Measurements from ENCODE around the genes MALT1 and PMAIP1.

- RRBS = no CpG with 5 or more reads among the region's 11 CpGs
Observed at GRCh38 chr18:58669721-58670261, 1.5 kb upstream of the MALT1 start.

GRCh38 chr18:58670787-58671874, at the start of gene MALT1:
MALT1 (plus strand) TSS chr18:58671465.
- RRBS = 1% methylated on average over 46 of the region's 104 CpGs

GRCh38 chr18:58781349-58781919, 83.2 kb upstream of the ZNF532 start:
- RRBS = no CpG with 5 or more reads among the region's 13 CpGs

DNA sequence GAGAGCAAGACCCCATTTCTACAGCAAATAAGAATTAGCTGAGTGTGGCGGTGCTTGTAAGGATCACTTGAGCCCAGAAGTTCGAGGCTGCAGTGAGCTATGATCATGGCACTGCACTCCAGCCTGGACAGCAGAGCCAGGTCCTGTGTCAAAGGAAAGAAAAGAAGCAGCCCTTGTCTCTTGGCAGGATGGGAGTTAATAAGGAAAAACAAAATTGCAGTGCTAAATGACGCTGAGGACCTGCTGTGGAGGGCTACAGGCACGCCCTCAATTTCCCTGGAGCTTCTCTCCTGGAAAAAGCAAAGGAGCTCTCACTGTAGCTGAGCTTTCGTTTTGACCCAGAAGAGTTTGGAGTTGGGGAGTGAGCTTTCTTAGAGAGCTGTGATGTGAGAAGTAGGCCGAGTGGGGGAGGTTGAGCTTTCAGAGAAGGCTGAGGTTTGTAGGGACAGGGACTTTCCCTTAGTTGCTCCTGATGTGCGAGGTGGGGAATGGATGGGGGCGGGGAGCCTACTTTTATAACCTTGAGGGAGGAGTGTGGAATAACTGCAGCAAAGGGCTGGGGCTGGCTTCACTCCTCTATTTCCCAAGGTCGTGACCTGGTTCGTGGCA, 47.0 kb downstream of the ZNF532 start:
- RRBS = no CpG with 5 or more reads among the region's 10 CpGs

GRCh38 chr18:58953412-58954057, 88.9 kb downstream of the ZNF532 start:
- RRBS = no CpG with 5 or more reads among the region's 3 CpGs

- RRBS = no CpG with 5 or more reads among the region's 11 CpGs
Observed at GRCh38 chr18:59881652-59882846, 17.7 kb upstream of the PMAIP1 start.

GRCh38 chr18:59899194-59900110, at the start of gene PMAIP1:
PMAIP1 (plus strand) TSS chr18:59899996.
- RRBS = under 1% methylated on average over 9 of the region's 67 CpGs

- RRBS = no CpG with 5 or more reads among the region's 4 CpGs
Observed at GRCh38 chr18:59961170-59961648, 61.4 kb downstream of the PMAIP1 start.

DNA sequence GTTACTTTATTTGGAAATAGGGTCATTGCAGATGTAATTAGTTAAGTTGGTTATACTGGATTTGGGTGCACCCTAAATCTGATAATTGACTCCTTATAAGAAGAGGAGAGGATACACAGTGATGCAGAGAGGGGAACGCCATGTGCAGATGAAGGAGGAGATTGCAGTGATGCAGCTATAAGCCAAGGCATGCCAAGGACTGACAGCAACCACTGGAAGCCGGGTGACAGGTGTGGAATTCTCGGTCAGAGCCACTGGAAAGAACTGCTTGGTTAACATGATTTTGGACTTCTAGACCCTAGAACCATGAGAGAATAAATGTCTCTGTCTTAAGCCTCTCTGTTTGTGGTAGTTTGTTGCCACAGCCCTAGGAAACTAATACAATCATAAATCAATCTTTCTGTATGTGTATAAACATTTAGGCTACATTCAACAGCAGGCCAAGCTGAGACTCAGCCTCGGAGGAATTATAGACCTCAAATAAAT, 403.2 kb upstream of the CDH20 start:
- RRBS = no CpG with 5 or more reads among the region's 4 CpGs

DNA sequence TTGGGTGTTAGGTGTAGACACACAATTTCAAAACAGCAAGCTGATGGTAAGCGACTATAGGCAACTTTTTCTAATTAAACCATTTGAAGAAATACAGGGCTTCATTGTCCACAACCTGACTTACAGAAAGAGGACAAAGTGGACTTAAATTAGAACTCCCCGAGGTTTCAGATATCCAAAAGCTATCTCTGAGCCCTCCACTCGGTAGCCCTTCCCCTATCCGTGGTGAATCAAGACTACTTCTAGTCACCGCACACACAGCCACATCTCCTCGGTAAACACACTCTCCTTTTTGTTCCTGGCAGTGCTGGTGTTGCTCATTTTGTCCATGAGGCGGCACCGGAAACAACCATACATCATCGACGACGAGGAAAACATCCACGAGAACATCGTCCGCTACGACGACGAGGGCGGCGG, 220.7 kb downstream of the CDH20 start:
- RRBS = no CpG with 5 or more reads among the region's 19 CpGs

DNA sequence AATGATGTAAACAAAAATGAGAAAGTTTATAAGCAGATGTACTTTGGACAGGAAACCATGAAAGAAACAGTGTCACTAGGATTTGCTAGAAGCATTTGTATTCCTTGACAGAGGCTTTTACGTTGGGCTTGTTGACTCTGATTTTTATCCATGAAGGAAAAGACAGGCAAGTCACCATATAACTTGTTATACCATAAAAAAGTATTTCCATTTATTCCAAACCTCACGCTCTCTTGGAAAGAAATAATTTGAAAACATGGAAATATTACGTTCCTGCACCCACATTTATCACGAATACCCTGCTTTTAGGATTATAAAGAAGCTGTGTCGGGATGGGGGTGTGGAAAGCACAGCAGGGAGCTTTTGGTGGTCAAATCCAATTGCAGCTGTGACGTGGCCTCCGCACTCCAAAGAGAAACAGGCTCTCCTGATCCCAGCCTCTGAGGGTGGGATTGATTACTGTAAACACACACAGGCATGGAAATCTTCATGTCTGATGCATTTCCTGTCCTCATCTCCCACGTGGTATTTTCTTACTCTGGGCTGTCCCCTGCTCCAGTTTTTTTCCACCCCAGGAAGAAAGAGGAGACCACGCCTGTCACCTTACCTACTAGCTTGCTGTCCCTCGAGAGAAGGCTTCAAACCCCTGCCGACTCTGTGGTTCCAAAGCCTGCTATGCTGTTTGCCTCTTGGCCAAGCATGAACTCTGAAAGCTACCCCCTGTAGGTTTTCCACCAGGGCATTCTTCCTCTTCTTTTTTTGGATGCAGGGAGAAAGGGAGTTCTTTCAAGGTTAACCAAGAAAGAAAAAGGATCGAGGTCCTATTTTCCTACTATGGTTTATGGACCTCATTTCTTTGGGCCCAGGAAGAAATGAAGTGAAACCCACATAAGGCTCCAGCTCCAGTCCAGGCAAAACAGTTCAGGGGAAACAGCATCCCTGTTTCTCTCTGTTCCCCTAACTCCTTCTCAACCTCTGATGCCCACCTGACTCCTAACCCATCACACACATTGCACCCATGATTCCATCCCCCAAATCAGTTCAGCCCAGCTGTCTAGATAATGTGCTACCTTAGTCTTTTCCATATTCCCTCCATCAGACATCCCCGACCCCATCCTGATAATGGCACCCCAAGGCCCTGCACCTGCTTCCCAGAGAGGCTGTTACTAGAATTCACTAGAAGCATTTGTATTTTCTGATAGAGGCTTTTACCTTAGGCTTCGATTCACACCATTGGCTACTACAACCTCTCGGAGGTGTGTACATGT, 22.5 kb downstream of the RNF152 start:
- RRBS = no CpG with 5 or more reads among the region's 15 CpGs

DNA sequence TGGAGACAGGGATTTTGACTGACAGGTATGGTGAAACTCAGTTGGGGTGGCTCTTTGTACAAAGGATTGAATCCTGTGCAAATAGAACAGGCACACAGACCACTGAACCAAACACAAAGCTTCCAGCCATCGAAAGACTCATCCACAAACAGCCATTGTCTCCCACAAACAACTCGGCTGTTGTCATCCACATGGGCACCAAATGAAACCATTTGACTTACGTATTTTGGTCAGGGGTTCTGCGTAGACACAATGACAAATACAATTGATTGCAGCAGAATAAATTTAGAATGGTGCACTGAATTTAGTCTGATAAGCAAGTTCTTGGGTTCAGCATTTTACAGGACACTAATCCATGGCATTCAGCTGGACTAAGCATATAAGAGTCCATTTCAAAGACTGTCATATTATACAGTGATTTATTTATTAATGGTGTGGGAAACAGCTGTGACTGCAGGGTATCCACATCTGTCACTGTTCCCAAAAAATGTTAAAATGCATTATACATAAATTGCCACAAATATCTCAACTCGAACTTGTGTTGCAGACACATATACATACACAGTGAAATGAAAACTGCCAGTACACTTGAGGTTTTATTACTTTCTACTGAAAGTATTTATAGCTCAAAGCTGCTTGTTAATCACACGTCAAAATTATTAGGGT, 15.7 kb downstream of the RNF152 start:
- RRBS = no CpG with 5 or more reads among the region's 6 CpGs

DNA sequence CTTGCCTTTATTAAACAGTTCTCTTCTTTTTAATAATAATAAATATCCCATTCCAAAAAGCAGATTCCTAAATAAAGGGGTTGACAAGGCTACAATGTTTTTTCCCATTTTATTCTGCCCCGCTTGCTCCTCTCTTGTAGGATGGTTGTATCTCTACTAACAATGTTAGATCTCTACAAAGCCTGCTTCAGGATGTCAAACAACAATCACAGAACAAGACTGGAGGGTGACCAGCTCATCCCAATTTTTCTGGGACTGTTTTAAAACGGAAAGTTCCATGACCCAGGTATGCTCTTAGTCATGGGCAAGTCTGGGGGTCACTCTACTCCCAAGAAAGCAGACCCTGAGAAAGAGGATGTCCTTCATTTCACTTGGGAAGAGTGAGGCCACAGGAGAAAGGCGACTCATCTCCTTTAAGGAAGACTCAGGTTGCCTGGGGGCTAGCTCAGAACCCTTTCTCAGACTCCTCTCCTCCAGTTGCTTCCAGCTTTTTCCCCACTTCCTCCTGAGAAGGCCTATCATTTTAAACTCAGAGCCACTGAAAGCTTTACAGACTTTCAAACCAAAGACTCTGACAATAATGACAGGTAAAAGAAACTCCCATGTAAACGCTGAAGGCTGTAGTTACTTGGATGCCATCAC, 9.3 kb downstream of the RNF152 start:
- RRBS = no CpG with 5 or more reads among the region's 4 CpGs

DNA sequence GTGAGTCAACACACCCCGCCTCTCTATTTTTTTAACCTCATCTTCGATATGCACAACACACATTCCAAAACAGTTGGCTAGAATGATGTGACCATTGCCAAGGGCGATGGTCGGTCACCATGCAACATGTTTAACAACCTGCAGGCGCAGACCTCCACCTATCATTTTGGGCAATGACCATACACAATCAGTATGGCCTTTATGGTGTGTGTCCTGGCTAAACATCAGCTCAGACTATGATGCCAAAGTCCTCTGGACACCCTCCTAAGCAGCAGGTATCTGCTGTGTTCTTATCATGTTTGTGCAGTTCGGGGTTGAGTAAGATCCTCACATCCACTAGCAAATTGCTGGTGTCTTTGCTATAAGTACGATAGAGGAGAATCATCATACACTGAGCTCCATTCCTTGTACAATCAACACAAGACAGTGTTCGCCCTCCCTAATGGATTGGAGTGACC, 7.8 kb upstream of the RNF152 start:
- RRBS = no CpG with 5 or more reads among the region's 8 CpGs

DNA sequence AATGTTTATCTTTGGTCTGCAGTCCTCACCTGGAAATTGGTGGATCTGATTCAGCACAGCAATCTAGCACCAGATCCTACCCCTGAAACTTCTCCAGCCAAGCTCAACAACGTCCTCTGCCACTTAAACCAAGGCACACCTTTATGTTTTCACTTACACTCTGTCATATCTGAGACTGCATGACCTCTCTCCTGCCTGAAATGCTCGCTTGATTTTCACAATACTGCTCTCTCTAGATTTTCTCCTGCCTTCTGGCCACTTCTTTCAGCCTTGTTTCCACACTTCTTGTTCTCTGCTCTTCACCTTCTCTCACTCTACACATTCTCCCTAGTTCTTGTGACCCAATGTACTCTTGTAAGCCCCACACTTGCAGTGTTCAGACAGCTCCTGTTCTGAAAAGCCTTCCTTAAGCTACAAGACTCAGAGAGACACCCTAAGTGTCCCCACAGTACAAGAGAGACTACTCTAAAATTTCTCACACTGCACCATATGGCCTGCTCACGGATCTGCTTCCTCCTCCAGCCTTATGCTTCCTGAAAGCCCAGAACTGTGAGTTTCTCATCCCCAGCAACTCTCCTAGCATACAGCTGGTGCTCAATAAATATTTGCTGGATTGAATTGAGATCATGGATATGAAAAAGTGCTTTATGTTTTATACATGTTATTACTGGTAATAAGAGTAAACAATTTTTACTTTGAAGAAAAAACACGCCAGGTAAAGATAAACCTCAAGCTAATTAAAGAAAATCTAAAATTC, 118.2 kb downstream of the PIGN start:
- RRBS = no CpG with 5 or more reads among the region's 4 CpGs

- RRBS = 3% methylated on average over 14 of the region's 56 CpGs
Observed at GRCh38 chr18:62325722-62326697, 900 bp downstream of the TNFRSF11A start.

DNA sequence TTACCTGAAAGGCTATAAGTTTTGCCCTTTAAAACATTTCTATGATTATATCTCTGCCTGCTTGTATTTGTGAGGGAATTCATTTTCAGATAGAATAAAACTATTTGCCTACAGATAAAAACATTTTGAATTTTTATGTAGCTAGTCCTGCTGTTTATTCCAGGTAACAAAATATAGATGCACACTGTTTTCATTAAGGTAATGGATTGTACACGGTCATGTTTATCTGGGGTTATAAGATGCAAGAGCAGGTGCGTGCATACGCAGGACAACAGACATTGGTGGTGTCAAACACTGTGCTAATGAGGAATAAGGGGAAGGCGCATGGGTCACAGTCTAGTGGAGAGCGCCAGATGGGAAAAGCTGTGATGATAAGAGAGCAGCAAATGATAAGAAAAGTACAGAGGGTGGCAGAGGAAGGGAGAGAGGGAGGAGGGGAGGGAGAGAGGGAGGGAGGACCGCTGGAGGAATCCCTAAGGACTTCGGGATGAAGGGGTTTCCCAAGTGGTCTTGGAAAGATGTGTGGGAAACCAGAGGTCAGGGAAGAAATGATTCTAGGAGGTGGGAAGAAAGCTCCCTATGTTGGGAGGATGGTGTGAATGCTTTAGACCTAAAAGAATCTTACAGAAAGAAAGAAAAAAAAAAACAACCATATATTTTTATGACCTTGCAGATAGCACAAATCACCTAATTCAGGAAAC, 2.8 kb downstream of the TNFRSF11A start:
- RRBS = no CpG with 5 or more reads among the region's 7 CpGs

DNA sequence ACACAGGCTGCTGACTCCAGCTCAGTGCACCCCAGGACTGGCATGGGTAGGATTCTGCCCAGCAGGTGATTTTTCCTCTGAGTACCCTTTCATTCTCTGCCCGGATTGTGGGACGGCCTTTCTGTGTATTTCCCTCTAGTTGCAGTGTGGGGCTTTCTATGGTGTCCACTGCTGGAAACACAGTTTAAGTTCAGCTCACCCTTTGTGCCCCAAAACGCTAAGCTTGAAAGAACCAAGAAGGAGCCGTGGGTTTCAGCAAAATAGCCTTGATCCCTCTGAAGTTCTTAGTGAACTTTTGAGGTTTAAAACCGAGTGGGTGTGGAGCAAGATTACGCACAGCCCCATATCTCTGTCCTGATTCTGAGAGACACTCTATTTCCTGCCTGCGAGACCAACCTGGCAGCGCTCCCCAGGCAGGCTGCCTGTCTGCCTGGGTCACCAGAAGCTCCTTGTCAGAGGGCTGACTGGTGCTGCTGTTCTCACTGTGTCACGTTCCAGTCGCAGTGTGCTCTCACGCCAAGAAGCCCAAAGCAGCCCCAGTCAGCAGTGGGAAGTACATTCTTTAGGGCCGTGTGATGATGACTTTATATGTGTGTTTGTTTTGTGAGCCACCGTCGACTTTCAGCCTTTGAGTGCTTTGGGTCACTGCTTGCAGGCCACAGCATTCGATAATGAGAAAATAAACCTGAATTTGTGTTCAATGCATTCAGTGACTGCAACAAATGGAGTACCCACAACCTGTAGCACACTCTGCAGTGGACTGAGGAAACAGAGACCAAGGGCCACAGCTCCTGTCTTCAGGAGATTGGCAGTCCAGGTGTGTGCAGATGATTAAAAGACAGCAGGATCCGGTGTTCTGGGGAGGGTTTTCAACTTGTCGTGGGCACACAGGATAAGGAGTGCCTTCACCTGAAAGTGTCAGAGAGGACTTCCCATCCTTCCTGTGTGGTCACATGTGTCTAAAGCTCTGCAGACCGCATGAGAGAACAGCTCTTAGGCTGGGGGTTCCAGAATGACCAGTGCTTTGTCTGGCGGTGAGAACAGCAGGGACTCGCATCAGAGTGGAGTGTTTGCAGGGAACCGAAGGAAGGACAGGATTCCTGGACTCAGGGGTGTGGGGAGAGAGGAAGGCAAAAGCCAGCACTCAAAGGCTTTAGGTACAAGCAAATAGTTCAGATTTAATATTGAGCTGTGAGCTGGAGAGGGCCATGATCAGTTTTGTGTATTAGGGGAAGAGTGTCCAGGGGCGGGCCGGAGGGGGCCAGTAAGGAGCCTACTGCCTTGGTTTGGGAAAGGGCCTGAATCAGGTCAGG, 4.7 kb downstream of the TNFRSF11A start:
- RRBS = no CpG with 5 or more reads among the region's 23 CpGs

- RRBS = no CpG with 5 or more reads among the region's 2 CpGs
Observed at GRCh38 chr18:62420048-62420484, 95.0 kb downstream of the TNFRSF11A start.

DNA sequence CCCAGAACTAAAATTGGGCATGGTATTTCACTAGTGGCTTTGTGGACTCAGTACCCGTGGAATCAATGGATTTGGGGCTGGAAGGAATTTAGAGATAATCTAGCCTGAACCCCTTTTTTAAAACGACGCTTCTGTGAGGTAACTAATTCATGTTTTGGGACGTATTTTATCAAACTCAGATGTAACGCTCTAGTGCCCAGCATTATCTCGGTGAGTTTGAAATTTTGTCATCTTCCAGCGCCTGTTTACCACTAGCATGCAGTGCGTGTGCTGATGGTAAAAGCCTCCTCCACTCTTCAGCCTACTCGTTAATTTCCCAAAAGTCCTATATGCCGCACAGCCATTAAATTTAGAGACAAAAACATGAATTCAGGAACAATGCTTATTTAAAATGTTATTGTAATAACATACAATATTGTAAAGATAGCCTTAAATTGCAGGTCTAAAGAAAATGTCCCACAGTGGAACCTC, 2.7 kb downstream of the ZCCHC2 start:
- RRBS = no CpG with 5 or more reads among the region's 10 CpGs

Measured in cardiac fibroblast (primary cell).